OVCAR3 (cell line): ENCODE measurements around a stretch of chr4.

DNA sequence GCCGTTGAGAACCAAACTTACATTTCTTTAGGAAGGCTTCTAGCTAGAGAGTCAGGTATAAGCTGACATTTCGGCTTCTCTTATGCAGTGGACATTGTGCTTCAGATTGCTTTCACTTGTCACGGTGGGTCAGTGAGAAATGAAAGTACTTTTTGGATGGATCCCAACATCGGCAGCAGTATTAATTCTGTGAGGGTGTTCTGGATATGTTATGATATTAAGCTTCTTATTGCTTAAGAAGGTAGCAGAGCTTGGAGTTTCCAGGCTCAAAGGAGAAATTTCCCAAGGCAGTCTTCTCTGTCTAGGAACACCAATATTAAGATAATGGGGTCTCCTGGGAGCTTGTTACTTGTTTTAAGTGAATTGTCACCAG, 17.6 kb downstream of the TMEM131L start:
- RRBS: no CpG with 5 or more reads among the region's 4 CpGs

- RRBS: no CpG with 5 or more reads among the region's 7 CpGs
Observed at GRCh38 chr4:153518054-153518387, 51.9 kb downstream of the TMEM131L start.

- RRBS: no CpG with 5 or more reads among the region's 4 CpGs
Observed at GRCh38 chr4:153654841-153655452, 29.1 kb upstream of the TLR2 start.

DNA sequence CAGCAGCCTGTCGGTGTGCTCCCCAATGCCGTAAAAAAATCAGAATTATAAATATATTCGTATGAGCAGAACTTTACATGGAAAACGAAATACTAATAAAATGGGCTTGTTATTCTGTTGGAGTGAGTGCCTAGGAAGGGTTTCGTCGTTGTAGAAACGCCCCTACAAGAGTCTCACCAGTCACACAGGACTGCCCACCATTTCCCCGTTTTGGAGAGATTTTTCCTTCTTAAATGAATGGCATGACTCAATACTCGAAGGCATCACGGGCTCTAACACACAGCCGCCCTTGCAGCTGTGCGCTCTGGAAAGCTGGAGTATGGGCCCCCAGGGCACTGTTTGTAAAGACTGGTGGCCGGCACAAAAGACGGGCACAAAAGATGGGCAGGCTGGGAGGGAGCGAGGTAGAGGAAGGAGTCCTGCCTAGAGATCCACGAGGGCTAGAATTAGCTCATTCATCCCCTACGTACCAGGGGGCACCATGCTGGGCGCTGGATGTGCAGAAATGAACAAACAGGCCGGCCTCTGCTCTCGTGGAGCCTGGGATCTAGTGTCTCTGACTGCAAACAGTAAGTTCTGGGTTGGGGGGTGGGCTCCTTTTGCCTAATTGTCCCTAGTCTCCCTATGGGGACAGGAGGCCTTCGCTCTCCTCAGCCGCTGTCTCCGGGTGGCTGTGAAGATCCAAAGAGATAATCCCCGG, 930 bp upstream of the SFRP2 start:
- RRBS: 92% methylated on average over 1 of the region's 24 CpGs

DNA sequence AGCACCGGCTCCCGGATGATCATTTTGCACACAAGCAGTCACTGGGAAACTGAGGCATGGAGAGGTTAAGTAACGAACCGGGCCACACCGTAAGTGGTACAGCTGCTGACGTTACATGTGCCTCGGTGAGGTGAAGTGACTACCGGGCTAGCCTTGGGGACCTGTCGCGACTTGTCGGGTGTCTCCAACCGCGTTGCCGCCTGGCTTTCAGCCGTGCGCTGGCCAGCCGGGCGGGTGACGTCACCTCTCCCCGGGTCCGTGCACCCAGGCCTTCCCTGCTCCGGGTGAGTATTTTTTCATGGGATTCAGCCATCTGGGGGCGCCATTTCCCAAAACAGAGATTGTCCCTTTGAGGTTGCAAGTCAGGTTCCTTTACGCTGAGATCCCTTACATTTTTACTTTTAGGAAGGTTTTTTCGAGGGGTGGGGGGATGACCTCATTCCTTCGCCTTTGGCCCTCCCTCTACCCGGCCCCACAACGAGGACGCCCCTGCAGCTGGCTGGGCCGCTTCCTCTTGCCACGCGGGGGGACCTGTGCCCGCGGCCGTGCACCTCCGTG, 3.4 kb upstream of the SFRP2 start:
- RRBS: 7% methylated on average over 13 of the region's 36 CpGs

- RRBS: no CpG with 5 or more reads among the region's 4 CpGs
Observed at GRCh38 chr4:154610372-154611107, 1.9 kb downstream of the FGG start.

GRCh38 chr4:155570053-155570415, 96.6 kb upstream of the GUCY1A1 start:
- RRBS: no CpG with 5 or more reads among the region's 4 CpGs

DNA sequence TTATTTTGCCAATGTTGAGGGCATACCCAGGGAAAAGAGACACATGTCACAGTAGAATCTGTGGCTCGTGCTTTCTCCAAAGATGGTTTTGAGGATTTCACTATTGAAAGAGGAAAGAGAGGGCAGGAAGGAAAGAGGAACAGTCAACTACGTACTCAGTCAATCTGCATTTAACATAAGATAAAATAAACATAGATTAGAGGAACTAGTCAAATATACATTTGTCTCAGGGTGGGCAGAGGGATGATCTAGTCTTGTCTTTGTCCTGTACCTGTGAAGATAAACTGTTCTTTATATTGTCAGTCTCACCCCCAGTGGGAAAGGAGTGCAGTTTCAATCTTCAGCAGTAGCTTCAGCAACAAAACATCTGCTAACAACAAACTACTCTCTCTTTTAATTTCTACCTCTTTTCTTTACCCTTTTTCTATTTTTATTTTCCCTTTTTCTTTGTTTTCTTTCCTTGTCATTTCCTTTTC, 51.6 kb upstream of the GUCY1A1 start:
- RRBS: no CpG with 5 or more reads among the region's 2 CpGs

DNA sequence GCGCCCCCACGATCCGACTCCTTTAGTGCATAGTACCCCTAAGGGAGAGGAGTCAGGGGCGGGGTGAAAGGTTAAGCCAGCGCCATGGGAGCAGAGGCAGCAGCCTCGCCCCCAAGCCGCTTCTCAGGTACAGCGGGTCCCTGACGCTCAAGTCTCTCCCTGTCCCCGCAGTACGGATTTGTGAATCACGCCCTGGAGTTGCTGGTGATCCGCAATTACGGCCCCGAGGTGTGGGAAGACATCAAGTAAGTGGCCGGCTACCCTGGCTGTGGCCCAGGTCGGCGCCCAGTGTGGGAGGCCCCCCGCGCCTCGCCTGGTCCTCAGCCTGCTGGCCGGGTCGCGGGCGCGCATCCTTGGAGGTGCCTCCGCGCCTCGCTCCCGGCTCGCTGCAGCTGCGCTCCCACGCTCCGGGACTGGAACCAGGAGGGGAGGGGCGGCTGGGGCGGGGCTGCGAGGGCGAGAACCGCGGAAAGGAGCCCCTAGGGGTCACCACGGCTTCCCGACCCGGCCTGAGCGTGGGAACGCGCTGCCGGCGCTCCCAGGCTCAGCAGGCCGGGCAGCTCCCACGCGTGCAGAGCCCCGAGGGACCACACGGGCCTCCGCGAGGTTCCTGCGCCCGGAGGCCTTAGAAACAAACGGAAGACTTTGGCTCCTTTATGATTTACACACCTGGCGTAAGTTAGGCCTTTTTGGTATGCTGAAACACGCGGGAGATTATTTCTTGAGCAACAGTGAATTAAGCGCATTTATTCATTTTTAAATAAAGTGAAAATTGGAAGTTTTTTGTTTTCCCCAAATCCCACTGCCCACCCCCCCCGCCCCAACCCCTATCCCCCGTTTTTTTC, 1.0 kb downstream of the GUCY1B1 start:
- RRBS: 6% methylated on average over 29 of the region's 64 CpGs

DNA sequence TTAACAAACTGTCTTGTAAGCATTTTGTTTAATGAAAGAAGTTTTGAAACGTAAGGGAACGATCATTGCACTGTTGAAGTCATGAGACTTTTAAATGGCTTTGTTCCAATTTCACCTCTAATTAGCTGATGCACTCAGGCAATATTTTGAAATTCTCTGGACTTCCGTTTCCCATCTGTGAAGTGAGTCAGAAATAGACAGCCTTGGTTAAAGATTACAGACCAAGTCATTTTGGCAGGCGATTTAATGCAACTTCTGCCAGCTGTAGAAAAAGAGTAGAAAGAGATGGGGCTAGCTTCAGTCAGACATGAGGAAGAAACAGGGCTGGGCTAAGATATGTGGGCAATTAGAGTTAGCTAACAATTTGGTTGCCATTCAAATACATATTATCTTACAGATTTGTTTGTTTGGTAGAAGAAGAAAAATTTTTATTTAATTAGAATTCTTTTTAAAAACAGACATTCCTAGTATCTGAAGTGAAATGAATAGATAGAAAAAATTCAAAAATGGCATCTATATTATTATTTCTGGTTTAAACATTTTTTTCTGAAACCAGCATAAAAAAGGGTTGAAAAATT, 14.0 kb upstream of the TDO2 start:
- RRBS: no CpG with 5 or more reads among the region's 4 CpGs

DNA sequence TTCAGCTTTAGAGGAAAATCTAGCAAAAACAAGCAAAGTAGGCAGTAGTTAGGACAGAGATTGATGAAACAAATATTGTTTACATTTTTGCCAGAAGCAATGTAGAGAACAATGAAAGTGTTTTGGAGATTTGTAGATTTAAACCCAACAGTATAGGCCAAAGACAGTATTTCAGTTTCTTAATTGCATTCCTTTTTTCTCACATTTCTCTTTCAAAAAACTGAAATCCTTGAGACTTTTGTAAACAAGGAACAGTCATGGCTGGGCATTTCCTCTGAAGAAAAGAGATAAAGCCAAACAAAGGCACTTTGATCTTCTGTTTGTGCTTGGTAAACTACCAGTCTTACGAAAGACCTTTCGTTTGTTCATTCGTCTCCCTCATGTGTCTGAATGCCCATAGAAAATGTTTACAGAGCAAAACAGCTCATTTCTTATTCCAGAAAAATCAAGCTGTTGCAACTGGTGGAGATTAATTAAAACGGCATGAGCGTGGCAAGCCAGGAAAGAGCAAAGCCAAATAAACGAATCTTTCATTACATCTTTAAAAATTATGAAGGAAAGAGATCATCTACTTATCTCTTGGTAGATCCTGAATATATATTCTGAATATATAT, 178.0 kb downstream of the GASK1B start:
- RRBS: no CpG with 5 or more reads among the region's 6 CpGs

GRCh38 chr4:158120776-158121167, 52.1 kb downstream of the GASK1B start:
- RRBS: no CpG with 5 or more reads among the region's 4 CpGs

GRCh38 chr4:158168449-158169055, 4.3 kb downstream of the GASK1B start:
- RRBS: no CpG with 5 or more reads among the region's 5 CpGs

- RRBS: no CpG with 5 or more reads among the region's 5 CpGs
Observed at GRCh38 chr4:158170063-158170389, 2.8 kb downstream of the GASK1B start.

DNA sequence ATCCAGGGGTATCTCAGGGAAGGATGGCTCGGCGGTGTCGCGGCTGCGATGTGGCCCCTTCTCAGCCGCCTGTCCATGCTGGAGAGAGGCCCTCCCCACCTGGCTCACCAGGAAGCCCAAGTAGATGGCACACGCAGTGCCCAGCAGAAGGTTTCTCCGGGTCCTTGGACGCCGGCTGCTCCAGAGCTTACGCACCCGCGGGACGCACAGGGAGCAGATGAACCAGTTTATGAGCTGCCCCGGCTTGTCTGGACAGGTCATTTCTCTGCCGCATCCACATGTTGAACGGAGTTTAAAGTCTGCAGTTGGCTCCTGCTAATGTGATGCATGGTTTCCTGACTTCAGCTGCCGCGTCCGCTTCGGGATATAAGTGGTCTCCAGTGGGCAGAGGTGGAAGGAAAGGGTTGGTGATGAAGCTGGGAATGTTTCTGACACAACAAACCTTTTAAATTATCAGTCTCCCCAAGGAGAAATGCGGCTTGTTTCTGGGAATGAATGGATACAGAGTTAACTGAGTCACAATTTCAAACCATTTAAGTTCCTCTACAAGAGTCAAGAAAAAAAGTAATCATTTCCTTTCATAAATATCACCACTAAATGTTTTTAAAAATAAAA, 1.6 kb downstream of the GASK1B start:
- RRBS: 82% methylated on average over 6 of the region's 22 CpGs

DNA sequence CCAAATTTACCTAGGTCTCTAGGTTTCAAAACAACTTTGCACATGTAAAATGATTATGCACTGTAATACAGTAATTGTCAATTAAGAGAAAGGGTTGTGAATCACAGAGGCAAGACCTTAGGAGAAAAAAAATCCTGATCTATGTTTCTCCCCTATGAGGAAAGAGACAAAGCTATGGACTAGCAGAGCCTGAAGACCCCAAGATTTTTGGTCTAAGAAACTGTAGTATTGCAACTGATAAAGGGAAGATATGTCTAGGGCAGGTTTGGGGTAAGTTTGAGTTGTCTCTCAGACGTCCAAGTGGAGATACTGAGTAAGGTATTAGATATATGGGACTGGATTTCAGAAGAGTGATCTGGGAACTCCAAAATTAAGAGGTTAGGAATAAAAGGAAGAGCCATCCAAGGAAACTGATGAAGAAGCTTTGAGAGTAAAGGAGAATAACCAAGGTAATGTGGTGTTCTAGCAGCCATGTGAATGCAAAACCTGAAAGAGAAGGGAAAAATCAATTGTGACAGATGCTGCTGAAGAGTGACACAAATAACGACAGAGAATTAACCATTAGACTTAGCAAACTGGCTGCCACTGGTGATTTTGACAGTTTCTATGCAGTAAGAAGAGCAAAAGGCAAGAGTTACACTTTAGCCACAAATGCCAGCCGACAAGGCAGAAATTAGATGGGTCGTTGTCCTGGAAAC, 13.3 kb upstream of the TMEM144 start:
- RRBS: no CpG with 5 or more reads among the region's 4 CpGs

GRCh38 chr4:158524050-158524640, 2.5 kb downstream of the RXFP1 start:
- RRBS: no CpG with 5 or more reads among the region's 6 CpGs

DNA sequence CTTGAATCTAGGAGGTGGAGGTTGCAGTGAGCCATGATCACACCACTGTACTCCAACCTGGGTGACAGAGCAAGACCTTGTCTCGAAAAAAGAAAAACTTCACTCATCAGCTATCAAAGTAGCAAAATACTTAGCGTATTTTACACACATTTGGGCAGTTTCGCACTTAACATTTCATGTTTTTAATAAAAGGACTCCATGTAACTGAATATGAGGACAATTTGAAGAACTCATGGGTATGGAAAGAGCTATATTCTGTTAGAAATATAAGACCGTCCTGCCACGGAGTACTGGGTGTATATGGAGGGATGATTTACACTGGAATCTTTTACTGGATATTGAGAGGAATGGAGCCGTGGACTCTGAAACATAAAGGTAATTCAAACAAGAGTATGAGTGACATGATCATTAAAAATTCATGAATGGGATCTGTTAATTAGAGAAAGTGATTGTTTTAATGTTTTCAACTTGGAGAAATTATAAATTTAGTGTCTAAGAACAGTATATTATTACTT, 17.1 kb downstream of the PPID start:
- RRBS: no CpG with 5 or more reads among the region's 6 CpGs

DNA sequence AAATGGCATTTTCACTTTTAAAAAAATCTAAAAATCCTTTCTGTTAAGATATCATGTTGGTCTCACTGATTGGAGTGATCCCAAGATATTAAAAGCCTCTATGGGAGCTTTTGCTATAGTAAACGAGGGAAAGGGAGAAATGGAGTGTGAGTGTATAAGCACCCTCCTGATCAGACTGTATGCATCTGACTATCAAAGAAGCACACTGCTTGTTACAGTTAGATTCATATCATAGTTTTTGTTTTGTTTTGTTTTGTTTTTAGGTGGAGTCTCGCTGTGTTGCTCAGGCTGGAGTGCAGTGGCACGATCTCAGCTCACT, 34.8 kb downstream of the FNIP2 start:
- RRBS: no CpG with 5 or more reads among the region's 3 CpGs